Iris pigment epithelial cell (primary cell): ENCODE data around the gene TMEM61.

- RRBS: no CpG with 5 or more reads among the region's 19 CpGs
Measured at GRCh38 chr1:54278514-54279725, 79.0 kb downstream of the MRPL37 start.

GRCh38 chr1:54336382-54337061 is 136.6 kb downstream of the MRPL37 start:
- RRBS: no CpG with 5 or more reads among the region's 12 CpGs

DNA sequence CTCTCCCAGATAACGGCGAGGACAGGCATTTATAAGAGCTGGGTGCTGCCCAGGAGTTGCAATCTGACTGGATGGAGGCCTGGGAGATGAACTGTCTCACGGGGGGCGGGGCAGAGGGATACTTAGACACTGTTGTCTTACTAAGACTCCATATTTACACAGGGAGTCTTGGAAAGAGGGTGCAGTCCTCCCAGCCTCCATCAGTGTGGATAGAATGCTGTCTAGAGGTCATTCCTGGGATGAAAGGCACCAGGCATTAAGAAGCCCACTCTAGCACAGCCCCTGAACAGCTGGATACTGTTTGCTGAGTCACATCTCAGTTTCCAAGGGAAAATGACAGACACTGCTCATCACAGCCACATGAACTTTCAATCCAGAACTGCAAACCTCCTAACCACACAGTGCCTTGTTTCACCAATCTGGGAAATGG is 162.9 kb downstream of the MRPL37 start:
- RRBS: no CpG with 5 or more reads among the region's 4 CpGs

GRCh38 chr1:54364797-54365469 is 165.0 kb downstream of the MRPL37 start:
- RRBS: no CpG with 5 or more reads among the region's 14 CpGs

GRCh38 chr1:54403806-54404319 is 144.2 kb upstream of the ACOT11 start:
- RRBS: no CpG with 5 or more reads among the region's 10 CpGs

GRCh38 chr1:54488786-54489096 is 59.3 kb upstream of the ACOT11 start:
- RRBS: no CpG with 5 or more reads among the region's 12 CpGs

- RRBS: no CpG with 5 or more reads among the region's 12 CpGs
Measured at GRCh38 chr1:54514136-54514579, 33.9 kb upstream of the ACOT11 start.

GRCh38 chr1:54804562-54805190 is 1.2 kb upstream of the LEXM start:
- RRBS: no CpG with 5 or more reads among the region's 7 CpGs

GRCh38 chr1:54850421-54851024 is 36.5 kb downstream of the DHCR24 start:
- RRBS: no CpG with 5 or more reads among the region's 7 CpGs

DNA sequence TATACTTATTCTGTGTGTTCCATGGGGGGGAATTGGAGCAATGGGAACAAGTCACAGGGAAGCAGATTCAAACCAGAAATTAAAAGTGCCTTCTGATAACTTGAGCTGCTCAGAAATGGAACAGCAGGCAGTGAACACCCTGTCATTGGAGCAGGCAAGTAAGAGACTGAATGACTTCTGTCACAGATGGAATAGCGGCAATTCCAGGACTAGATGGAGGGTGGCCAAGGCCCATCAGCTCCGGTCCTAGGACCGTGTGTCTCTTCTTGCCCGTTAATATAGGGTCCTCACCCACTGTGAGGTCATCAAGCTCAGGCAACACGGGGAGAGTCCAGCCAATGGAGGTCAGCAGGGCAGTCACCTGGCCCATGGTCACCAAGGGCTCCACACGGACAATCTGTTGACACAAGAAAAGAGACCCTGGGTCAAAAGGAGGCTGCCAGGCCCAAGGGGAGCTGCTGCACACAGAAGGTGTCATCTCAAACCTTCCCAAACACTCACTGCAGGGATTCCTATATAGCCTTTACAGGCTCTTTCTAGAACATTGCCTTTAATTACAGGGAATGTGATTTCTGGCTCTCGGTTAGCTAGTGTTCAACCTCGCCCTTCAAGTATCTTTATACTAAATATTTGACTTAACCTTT is 11.2 kb downstream of the DHCR24 start:
- RRBS: no CpG with 5 or more reads among the region's 8 CpGs

GRCh38 chr1:54922797-54923247 is 35.8 kb upstream of the DHCR24 start:
- RRBS: no CpG with 5 or more reads among the region's 3 CpGs

GRCh38 chr1:54980179-54981342 is at the start of gene TMEM61:
Gene TMEM61 (plus strand): TSS chr1:54980628.
- RRBS: 2% methylated on average over 13 of the region's 93 CpGs

DNA sequence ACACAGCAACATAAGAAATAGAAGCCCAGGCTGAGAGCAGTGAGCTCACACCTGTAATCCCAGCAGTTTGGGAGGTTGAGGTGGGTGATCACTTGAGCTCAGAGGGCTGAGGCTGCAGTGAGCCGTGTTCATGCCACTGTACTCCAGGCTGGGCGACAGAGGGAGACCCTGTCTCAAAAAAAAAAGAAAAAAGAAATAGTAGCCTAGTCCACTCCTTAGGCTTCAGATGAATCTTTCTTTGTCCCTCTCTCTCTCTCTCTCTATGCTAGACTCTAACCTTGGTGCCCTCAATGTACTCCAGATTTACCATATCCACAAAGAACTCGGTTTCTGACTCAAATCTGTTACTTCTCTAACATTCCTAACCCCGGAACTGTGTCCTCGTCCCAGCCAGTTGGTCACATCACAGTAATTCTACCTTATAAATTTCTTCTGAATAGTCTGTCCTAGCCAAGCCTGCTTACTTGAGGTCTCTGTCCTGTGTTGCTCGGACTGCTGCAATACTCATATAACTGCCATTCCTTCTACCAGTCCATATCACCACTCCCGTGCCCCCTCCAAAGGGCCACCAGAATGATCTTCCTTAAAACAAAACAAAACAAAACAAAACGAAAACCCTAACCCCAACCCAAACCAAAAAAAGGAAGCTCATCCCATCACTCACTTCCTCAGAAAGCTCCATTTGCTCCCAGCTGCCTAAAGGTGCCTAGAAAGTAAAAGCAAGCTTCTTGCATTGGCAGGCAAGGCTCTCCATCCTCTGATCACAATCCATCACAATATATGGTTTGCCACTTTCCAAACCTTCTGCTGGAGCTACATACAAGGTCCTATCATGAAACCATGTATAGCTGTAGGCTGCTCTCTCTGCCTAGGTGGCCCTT is 20.5 kb downstream of the USP24 start:
- RRBS: no CpG with 5 or more reads among the region's 8 CpGs

DNA sequence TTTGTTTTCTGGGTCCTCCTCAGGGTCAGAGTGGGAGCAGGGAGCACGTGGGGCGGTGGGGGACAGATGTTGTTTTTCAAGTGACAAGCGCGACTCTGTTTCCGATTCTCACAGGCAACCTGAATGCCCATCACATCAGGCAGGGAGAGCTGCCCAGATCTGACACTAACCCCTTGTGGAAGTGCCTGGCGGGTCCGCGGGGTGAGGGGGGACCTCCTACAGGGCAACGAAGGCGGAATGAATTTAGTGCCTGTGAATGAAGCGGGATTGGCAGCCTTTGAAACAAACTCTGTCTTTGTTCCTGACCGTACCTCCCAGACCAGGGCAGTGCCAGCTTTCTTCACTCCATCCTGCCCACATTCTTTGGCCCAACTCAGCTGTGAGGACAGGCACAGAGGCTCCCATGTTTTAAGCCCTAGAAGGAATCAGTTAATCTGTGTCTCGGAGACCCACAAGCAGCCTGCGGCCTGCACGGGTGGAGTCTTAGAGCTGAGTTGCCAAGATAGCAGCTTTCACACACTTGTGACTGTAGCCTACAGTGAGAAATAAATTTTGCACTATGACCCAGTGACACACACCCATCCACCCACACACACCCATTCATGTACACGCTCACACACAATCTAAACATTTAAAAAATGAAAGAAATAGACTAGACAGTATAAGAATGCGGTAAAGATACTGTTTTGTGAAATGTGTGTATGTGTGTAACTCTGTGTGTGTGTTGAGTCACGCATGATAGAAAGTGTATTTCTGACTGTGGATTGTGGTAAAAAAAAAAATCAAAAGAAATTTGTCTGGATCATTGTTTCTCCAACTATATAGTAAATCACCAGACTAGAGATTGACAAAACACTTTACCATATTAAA is 60.1 kb upstream of the USP24 start:
- RRBS: no CpG with 5 or more reads among the region's 18 CpGs

DNA sequence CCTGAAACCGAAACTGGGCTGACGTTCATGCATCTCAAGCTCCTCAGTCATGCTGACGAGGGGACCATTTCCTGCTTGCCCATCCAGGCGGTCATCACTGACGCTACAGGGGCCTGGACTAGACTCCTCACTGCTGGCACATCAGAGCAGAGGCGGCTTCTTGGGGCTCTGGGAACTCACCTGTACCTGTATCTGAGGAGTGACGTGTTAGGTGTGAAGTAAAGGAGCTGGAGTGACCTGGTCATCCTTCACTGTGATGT is 73.2 kb upstream of the USP24 start:
- RRBS: no CpG with 5 or more reads among the region's 7 CpGs

GRCh38 chr1:55463561-55464393 is 248.6 kb upstream of the USP24 start:
- RRBS: no CpG with 5 or more reads among the region's 10 CpGs

DNA sequence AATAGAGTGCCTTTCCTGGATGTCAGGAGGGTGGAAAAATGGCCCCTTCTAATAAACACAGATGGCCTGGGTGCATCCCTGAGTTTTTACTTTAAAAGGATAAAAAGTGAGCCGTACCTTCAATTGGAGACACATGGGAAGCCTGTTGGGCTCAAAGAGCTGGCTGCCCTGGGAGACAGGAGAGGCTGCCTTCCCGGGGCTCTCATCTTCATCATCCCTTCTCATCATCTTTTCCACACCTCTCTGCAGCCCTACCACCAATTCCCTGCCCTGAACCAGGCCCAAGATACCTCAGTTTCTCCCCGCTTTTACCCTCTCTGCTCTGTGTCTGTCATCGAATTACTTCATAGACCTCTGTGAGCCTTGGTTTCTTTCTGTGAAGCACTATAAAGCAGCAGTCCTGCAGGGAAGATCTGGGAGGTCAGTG is 362.7 kb upstream of the USP24 start:
- RRBS: no CpG with 5 or more reads among the region's 4 CpGs

DNA sequence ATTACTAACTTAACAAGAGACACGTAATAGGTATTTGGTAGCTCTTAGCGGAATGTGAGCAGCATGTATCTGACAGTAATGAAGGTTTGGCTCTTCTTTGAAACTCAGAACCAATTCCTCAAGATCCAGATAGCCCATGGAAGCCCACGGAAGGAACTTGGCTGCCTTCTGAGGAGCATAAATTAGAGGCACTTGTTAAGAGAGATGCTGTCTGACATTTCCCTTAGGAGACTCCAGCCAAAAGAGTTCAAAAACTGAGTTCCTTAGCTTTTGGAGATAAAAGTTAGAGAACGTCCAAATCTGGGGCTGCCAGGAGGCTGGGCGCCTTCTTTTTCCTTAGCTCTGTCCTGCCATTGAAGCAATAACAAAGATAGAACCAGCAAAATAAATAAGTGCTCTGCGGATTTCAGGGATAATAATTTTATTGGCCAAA is 439.6 kb upstream of the USP24 start:
- RRBS: no CpG with 5 or more reads among the region's 6 CpGs

DNA sequence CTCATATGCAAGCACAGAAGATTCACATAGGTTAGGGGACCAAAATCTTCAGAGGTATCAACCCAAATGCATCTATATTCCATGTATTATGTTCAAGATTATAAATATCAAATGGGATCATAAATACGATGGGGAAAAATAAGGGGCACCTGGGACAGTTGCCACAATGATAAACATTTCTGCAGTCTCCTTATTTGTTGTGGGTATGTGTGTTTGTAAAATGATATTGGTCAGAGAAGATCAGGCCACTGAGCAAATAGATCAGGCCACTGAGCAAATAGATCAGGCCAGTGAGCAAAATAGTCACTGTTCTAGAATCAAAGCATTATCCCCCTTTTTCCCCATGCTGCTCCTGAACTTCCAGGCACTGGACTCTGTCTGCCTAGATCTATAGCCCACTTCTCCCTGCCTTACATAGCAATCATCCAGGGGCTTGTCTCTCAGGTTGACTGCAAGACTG is 599.8 kb upstream of the USP24 start:
- RRBS: no CpG with 5 or more reads among the region's 1 CpG

DNA sequence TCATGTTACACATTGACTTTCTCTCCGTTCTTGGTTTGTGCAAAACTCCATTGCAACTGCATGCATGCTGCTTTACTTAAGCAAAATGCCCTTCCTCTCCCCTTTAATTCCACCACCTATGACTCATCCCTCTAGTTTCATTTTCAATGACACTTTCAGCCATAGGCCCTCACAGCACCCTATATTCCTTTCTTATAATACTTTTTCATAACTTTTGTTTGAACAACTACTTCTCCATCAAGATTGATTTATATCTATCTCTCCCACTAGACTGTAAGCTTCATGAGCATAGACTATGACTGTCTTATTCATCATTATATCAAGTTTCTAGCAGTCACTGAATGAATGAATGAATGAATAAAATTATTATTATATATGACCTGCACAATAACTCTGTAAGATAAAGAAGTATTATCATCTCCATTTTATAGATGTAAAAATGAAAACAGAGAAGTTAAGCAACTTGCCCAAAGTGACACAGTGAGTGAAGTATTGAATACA is 248.8 kb downstream of the PLPP3 start:
- RRBS: no CpG with 5 or more reads among the region's 1 CpG